Heart right ventricle (tissue), 2 donors: ENCODE results near the gene LIG4.

DNA sequence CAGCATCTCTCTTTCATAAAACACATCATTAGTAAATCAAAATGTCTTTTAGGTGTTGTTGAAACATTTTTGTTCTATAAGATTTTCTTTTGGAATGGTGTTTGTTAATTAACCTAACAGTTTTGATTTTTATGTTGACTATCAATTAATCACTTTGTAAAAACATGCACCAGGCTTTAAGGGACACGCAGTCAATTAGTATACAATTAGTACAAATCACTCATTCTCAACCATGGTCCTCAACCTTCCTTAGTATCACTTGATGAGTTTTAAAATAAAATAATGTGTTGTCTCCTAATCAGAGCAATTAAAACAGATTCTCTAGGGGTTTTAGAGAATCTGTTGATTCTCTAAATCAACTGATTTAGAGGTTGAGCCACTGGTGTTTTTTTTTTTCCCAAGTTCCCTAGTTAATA is 617.6 kb downstream of the NALF1 start:
- PRO-cap, 2 experiments, result no peak in any of the 2 experiments

- PRO-cap, 2 experiments, result no peak in any of the 2 experiments
Observed at GRCh38 chr13:107912807-107913195, 45.5 kb upstream of the NALF1 start.

DNA sequence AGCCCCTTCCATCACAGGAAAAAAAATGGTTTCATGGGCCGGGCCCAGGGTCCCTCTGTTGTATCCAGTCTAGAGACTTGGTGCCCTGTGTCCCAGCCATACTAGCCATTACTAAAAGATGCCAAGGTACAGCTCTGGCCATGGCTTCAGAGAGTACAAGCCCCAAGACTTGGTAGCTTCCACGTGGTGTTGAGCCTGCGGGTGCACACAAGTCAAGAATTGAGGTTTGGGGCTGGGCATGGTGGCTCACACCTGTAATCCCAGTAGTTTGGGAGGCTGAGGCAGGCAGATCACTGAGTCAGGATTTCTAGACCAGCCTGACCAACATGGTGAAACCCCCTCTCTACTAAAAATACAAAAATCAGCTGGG is 133.7 kb upstream of the NALF1 start:
- PRO-cap, 2 experiments, result no peak in any of the 2 experiments

- PRO-cap, 2 experiments, result no peak in any of the 2 experiments
Observed at GRCh38 chr13:108214881-108216053, at the start of gene LIG4. LIG4 (minus strand) TSS chr13:108215536.

GRCh38 chr13:108217297-108217683 is 902 bp upstream of the ABHD13 start:
- PRO-cap, 2 experiments, result no peak in any of the 2 experiments

DNA sequence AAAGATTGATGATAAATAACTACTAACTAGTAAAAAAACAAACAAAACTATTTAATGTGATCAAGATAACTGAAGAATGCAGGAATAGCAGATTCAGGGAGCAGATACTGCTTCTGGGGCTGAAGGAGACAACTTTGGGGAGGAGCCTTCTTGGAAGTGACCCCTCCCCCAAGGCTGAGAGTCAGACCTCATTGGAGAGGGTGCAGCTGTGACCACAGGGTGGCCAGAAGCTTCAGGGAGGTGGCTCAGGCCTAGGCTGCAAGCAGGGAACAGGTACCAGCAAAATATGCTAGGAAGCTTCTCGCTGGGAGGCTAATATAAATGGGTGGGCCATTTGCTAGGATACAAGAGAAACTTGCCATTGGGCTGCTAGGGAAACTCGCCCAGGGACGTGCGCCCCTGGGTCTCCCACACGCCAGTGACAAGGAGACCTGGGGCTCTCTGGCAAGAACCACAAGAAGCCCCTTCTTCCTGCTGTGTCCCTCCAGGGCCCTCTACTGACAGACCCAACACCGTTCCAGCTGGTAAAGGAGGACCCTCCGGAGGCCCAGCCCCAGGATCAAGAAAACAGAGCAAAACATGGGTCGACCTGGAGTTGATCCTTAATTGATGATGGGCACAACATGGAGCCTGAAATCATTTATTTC is 150.0 kb downstream of the MYO16 start:
- PRO-cap, 2 experiments, result no peak in any of the 2 experiments

- PRO-cap, 2 experiments, result peak in 1 of 2 experiments; most common plus-strand start chr13:108873542 (in 1)
Observed at GRCh38 chr13:108873295-108873628, 243.9 kb downstream of the MYO16 start.

DNA sequence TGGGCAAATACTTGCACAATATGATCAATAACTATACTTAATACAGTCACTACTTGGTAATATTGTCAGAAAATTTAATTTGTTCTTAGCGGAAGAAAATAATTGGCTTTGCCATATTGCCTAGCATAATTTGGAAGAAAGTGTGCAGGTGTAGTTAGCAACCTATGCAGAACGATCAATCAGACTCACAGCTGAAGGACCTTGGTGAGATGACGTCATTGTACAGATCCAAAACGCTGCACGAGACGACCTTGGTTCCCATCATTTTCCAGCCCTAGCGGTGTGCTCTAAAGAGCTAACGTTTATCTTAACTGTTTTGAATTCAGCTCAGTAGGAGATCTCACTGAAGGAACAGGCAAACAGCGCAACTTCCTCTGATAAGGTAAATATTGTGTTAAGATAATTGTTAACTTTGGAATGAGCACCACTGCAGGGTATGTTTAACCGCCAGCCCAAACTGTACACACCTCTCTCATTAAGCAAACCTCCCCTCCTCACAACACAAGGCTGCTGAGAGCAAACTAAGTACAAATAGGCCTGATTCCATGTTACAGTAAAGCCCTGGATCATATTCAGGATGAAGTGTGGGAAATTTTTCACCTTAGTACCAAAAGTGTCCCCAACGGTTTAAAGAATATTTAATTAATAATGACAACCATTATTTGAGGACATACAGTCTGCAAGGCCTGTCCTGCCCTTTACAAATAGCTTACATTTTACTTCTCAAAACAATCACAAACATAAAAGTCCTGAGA is 476.3 kb downstream of the IRS2 start:
- PRO-cap, 2 experiments, result no peak in any of the 2 experiments

GRCh38 chr13:109479963-109480645 is 306.3 kb downstream of the IRS2 start:
- PRO-cap, 2 experiments, result no peak in any of the 2 experiments

DNA sequence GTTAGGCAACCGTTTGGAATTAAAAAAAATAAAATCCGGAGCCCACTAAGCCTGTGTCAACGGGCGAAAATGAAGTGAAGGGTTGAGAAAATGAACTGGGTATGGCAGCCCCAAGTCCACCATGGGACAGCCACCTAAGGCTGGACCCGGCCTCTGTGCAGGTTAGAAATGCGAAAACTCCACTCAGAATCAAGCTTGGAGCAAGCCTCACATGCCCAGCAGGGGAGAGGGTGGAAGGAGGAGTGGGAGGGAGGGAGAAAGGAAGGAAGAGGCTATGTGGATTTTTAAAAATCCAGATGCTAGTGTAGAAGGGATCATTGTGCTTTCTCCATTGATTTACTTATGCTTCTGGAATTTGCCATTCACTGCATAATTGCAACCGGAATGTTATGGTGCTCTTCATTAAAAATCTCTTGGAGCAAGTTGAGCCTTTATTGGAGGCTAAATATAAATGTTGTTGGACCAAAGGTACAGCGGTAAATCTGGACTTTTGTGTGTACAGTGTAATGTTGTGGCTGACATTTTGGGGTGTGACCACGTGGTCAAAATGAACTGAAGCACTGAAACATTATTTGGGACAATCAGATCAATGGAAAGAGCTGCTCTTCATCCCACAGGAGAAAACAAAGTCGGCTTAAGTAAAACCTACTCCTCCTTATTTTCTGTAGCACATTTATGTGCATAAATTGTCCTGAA is 101.0 kb downstream of the IRS2 start:
- PRO-cap, 2 experiments, result no peak in any of the 2 experiments

- PRO-cap, 2 experiments, result no peak in any of the 2 experiments
Observed at GRCh38 chr13:109756703-109757163, 29.6 kb downstream of the IRS2 start.

DNA sequence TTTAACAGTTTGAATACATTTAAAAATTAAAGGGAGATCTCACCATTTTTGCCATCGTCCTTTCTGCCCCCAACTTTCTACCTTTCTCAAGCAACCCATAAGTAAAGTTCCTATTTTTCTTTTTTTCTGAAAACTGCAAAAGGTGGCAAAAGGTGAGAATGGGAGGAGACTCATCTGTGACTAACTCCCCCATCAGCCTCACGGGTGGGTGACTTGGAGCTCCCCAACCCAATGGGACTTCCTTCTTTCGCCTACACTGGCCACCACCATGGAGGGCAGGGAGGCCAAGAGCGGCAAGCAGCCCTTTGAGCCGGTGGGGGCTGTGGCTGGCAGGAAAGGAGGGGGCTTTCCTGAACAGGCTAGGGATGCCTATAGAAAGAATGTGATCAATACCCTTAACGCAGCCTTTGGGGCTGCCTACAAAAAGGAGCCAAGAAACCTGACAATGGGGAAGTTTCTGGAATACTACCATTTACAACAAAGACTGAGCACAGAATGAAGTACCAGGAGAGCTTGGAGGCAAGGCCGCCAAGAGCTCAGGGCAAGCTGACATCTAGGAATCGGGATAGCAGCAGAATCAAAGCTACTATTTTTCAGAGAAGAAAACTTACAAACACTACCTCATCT is 16.4 kb downstream of the IRS2 start:
- PRO-cap, 2 experiments, result no peak in any of the 2 experiments

DNA sequence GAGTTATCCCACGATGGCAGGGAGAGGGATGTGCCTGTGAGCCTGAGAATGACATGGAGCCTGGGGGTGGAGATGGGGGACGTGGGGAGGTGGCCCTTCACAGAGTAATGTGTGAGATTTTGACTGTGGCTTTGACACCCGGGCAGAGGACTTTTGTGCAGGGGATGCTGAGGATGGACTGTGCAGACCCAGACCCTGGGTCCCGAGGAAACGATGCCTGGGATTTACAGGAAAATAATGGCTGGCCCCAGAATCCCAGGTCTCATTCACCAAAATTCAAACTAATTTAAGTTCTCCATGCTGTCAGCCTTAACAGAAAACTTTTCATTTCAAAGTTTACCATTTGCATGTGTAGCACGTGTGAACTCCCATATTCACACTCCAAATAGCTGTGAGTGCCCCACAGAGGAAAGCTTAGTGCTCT is 215.9 kb upstream of the IRS2 start:
- PRO-cap, 2 experiments, result no peak in any of the 2 experiments

DNA sequence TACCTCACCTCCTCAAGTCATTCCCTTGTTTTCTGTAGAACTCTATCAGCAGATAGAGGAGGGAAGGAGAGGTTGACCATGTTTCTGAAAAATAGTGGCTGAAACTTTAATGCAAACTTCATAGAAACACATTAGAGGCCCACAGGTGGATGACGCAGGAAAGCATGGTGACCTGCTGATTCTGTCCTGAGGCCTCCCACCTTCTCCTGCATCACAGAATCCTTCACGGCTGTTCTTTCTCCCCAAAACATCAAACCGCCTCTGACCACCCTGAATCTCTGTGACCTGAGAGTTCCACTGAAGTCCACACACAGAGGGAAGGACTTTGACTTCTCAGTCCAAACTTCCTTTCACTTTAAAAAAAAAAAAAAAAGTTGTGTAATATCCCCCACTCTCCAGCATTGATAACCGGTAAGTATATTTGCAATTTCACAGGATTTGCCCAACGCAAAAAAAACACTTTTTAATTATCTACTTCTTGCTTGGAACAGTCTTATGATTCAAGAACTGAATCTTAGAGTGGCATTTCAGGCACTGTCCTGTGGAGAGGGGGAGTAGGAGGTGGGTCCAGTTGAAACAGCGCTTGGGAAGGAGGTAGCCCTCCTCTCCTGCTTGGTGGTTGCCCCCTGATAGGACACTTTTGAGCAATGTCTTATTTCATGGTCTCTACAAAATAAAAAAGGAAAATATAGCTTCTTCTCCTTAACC is 259.5 kb upstream of the IRS2 start:
- PRO-cap, 2 experiments, result no peak in any of the 2 experiments

- PRO-cap, 2 experiments, result peak in 1 of 2 experiments; most common plus-strand start chr13:110137140 (in 1); most common minus-strand start chr13:110137138 (in 1)
Observed at GRCh38 chr13:110136447-110137586, 170.1 kb downstream of the COL4A1 start.

DNA sequence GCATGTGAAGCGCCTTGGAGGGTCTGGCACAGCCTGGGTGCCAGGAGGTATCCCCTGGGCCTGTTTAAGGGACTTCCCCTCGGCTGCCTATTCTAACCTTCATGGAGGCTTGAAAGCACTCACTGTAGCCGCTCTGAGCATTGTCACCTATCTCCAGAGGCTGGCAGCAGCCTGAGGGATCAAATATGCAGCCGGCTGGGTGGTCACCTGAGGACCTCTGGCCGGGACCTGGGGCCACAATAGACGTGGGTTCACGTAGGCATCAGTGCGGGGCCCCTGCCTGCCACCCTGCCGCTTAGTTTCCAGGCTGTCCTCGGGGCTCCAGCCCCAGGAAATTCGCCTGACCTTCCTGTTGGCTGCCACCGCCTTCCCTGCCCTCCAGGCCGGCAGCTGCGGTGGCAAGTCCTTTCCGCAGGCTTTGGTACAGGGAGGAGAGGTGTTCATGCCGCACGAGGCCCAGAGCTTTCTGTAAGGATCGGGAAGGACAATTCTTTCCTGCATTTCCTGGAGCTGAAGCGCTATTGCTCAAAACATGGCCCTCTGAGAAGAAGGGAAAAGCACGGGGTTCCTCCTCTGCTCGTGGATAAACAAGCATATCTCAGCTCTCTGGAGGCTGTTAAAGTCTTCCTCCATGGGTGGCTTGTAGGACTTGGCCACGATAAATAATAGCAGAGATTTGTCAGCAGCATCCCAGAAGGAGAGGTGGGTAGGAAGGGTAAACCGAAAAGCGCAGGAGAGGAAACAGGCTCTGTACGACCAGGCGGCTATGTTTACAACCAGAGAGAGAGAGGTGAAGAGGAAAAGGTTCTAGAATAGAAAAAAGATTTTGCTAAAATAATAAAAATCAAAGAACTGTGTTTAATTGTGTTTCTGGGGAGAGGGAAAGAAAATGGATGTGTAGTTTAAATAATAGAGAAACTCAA is 4.8 kb downstream of the COL4A2 start:
- PRO-cap, 2 experiments, result peak in 1 of 2 experiments; most common minus-strand start position 468 of the sequence (in 1)

DNA sequence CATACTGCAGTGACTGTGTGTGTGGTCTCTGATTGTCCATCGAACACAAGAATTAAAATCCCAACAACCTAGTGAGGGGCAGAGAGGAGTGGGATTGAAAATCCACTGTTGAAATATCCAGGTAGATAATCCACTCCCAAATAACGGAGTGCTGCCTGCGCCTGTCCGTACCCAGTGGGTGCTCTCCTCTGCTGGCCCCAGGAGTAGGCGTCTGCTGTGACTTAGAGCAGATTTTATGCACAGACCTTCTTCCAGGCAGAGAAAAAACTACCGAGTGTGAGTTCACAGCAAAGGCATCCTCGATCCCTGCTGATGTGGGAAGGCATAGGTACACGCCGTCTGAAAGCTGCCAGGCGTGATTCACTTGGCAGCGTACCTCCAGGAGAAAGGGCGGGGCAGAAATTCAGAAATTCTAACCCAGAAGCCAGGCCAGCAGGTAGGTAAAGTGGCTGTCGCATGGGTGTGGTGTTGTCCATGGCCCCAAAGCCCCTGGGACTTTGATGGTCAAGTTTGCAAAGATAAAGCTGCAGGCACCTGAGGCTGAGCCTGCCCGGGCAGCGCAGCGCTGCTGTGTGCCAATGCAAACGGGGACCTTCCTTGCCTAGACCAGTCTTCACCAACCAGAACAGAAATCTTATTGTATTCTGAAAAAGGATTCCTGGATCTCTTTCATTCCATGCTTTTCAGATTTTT is 36.2 kb downstream of the COL4A2 start:
- PRO-cap, 2 experiments, result no peak in any of the 2 experiments

DNA sequence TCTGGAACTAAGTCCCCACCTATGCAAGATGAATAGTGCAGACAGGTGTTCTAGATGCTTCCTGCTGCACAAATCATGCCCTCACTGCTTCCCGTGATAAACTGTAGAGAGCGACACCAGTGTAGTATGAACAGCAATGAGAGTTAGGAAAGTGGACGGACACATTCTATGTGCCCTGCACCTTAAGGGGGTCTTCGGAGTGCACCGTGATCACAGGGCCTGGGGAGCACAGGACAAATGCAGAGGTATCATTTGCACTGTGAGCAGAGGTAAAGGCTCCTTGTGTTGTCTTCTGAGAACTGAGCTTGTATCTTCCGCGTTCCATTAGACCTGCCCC is 93.6 kb downstream of the RAB20 start:
- PRO-cap, 2 experiments, result no peak in any of the 2 experiments

DNA sequence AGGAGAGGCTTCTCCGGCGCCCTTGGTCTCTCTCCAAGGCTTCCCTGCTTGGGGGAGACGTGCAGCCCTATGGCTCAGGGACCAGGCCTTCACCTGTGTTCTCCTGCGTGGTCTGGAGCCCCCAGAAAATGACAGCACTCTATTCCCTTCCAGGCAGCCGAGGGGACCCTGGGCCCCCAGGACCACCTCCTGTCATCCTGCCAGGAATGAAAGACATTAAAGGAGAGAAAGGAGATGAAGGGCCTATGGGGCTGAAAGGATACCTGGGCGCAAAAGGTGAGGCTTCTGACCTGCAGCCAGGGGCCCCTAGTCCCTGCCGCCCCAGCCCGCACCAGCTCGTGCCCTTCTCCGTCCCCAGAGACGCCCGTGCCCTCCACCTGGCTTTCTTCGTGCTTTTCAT is 76.8 kb downstream of the RAB20 start:
- PRO-cap, 2 experiments, result no peak in any of the 2 experiments

GRCh38 chr13:110509987-110510549 is 51.5 kb downstream of the RAB20 start:
- PRO-cap, 2 experiments, result no peak in any of the 2 experiments